ENCODE data around the gene TP53TG3D.

DNA sequence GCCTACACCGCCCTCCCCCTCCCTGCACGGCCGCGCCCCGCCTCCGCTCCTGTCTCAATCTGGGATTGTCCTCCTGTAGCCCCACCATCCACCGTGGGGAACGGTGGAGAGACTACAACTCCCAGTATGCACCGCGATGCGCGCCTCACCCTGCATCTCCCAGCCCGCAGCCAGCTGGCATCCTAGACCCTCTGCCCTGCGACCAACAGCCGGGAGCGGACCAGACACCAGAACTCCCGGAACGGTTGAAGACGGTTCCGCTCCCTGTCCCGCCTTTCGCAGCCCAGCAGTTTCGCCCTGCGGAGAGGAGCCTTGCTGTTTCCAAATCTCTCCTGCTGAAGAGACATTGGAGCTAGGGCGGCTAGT, at the start of gene TP53TG3D:
Gene TP53TG3D, plus strand, starts transcription at position 69 of the 366 bp plus-strand sequence.
- PRO-cap = no peak

GRCh38 chr16:32253959-32254311, 849 bp downstream of the TP53TG3D start:
- PRO-cap = no peak

GRCh38 chr16:46569031-46569363, 52.2 kb downstream of the SHCBP1 start:
- PRO-cap = no peak

GRCh38 chr16:46690512-46691258, 1.2 kb downstream of the ORC6 start:
- PRO-cap = no peak

- PRO-cap = no peak
Measured at GRCh38 chr16:46829784-46830268, 1.2 kb downstream of the C16orf87 start.

- PRO-cap = no peak
Measured at GRCh38 chr16:46843862-46844392, 12.9 kb upstream of the C16orf87 start.

GRCh38 chr16:46889926-46890319, 5.8 kb downstream of the GPT2 start:
- PRO-cap = no peak

DNA sequence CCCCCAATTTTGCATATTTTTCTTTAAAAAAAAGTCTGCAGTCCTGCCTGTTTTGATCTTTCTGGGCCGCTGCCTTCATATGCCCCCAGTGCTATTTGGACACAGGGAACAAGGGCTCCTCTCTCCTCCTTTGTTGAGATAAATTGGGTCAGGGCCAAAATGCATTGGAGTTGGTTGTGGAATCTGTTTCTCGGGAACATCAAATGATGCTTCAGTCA, 26.9 kb downstream of the GPT2 start:
- PRO-cap = no peak

DNA sequence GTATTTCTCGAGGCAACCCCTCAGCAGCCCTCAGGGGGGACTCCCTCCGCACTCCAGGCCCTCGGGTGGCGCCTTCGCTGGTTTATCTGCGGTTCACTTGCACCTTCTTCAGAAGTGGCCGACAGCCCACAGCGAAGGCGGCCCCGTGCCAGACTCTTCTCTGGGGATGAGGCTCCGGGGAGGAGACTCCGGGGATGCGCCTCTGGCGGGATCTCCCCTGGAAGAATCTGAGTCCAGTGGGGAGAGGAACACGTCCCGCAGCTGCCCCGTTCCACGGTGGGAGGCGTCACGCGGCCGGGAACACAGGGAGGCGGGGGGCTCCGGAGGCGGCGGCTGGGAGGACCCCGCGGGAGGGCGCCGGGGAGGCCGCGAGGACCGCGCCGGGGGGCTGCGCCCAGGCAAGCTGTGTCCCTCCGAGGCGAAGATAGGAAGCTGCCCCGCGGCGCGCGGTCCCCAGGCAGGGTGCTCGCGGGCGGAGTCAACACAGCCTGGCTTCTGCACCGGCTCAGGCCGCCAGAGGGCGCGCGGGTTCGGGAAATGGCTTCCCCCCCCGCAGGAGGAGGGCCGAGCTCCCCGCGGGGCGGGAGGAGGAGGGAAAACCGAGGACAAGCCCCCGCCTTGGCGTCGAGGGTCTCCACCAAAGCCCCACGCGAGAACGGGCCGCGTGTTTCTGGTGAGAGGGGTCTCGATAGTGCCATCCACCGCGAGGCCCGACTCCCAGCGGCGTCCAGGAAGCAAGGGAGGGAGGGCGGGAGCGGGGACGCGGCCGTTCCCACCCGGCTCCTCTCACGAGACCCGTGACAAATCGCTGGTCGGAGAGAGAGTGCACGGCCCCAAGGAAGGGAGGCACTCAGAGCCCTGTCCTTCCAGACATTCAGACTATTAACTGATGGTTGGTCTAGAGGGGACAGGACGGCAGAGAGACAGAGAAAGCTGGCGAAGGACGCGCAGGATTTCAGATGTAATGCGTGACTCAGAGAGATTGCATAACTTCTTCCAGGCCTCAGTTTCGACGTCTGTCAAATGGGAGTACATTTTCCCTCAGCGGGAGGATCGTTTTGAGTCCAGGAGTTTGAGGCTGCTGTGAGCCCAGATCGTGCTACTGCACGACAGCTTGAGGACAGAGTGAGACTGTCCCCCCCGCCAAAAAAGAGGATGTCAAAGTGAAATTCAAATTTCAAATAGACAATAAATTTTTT, 64.4 kb upstream of the DNAJA2 start:
- PRO-cap = no peak

DNA sequence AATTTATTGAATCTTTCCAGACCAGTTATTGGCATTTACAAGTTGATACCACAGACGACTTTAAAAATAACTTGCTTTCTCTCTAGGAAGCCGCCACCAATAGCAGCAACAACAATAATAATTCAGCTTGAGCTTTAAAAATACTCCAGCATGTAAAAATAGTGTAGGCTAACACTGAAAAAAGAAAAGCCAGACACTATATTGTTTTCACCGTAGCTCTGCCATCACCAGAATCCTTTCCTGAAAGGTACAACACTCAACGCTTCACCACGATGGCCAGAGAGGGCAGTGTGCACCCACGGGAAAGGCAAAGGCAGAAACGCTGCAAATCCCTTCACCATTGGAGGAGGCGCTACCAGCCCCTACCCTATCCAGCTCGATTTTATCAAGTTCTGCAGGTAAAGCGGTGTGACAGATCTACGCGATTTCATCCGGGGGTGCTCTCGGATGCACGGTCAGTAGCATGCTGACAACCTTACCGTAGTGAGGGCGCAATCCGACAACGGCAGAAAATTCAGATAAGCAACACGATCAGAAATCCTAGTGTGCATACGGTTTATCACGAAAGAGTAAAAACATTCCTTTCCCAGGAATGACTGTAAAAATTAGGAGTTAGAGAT, 2.1 kb downstream of the NETO2 start:
- PRO-cap = bidirectional peak, plus-strand start at position 422 of the sequence, minus-strand start at position 242 of the sequence

DNA sequence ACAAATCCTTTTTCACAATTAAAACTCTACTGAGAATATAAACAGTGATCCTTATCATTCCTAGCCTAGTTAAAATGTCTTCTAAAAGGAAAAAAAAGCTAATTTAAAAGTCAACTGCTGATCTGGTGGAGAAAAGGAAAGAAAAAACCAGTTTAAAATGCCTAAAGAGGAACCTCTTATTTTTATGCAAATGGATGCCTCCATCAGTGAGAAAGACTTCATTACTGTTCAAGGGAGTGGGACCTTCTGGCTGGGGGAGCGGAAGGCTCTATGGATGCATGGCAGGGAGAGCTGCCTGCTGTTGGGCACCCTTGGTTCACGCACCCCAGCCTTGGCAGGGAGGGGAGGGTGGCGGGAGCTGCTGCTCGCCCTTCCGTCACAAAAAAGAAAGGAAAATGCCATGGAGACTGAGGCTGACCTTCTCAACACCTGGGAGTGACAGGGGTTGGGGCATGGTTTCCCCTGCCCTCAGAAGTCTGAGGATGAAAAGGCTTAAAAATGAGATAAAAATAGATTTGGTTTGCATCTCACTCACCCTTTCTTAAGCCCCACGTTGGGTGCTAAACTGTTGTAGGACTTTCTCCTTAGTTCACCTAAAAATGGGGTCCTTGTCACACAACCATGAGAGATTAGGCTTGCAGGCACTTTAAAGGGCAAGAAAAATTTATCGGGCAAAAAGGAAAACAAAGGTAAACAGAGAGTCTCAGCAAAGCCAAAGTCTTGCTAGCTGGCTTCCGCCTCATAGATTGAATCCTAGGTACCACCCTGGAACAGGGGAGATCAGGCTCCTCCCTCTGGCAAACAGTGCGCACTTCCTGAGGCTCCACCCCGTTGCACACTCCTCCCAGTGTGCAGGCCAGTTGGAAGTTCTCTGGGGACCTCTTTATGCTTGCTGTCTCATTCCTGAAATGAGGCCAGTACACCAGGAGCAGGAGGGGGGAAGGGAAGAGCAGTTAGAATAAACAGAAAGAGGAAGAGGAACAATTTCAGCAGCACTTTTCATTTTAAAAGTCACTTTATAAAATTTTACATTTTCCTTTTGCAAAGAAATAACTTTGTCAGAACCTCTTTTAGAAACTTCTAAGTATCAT, 31.5 kb downstream of the PHKB start:
- PRO-cap = bidirectional peak, plus-strand start at position 859 of the sequence, minus-strand start at position 748 of the sequence

GRCh38 chr16:47574700-47575062, 113.5 kb downstream of the PHKB start:
- PRO-cap = no peak

DNA sequence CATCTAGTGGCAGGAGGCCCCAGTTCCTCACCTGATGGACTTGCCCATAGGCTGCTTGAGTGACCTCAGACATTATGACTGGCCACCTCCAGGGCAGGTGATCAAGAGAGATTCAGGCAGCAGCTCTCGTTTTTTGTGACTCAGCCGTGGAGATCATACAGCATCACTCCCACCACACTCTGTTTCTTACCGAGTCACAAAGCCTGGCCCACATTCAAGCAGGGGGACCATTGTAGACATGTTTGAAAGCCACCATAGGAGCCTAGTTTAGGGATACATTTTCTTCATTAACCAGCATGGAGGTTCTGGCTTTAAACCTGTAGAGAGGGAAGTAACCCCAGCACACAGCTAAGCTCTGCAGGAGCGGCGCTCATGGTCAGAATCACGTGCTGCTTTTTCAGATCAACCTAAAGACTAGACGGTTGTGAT, 34.4 kb downstream of the SIAH1 start:
- PRO-cap = no peak

DNA sequence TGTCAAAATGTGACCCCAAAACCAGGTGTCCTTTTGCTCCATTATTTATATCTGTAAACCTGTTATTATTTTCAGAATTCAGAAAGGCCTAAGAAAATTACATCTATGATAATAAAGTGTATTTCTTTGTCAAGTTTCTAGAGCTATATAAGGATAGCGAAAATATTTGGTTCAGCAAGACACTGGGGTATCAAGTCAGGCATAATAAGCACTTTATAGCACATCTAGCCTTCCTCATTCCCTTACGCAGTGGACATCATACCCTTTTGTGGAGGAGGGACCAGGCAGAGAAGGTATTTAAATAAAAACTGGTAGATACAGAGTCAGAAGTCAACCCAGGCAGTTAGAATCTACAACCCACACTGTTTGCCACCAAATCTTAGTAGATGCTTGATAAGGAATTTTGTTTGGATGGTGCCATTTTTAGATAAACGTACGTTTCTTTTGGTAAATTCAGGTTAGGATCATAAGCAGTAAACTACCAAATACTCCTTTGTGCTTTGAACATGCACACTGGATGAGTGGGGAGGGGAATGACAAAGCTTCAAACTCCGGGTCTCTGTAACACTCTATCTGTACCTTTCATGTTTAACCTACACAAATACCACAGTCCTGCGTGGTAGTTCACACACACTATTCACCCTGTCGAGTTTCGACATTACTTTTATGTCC, 28.2 kb downstream of the SIAH1 start:
- PRO-cap = no peak

- PRO-cap = no peak
Measured at GRCh38 chr16:48479957-48480382, 94.8 kb upstream of the SIAH1 start.

DNA sequence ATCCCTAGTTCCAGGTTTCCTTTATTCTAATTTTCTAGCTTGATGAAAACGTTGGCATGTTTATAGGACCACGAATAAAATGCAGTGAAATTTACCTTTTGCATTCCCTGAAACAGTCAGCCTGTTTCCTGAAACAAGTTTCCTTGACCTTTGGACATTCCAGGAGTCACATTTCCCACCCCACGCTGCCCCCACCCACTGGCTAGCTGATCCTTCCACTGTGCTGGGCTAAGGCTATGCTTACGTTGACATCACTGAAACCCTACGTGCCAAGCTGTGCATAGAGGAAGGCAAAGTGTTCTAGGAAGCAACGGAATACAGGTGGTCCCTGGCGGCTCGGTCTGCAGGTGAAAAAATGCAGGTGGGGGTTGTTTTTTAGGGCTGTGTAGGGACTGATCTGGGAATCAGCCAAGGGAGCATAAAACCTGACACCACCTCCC, 83.9 kb downstream of the N4BP1 start:
- PRO-cap = no peak

DNA sequence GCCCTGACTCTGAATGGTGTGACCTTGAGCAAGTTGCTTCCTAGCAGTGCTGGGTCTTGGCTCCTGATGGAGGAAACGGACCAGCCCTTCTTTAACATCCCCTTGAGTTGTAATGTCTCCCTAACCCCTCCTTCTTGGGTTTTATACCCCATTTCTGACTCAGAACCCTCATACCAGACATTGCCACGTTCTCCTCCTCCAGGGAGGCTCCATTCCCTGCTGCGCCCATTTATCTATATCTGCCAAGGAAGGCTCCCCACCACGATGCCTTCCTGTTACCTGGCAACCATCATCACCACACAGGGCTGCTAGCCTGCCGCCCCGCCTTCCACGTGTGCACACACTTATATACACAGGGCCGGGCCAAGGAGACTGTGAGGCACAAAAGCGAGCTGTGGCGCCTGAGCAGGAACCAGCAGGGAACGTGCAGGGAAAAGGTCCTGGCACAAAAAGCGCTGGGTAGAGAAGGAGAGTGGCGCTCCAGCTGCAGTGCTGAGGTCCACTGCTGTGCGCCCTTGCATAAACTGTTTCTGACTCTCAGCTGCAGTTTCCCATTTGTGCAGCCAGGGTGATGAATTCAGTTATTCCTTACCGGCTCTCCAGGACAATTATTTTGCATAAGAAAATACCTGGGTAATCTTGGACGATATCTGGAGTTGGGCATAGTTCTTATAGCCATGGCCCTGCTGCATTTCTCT, 261.8 kb downstream of the CBLN1 start:
- PRO-cap = no peak

DNA sequence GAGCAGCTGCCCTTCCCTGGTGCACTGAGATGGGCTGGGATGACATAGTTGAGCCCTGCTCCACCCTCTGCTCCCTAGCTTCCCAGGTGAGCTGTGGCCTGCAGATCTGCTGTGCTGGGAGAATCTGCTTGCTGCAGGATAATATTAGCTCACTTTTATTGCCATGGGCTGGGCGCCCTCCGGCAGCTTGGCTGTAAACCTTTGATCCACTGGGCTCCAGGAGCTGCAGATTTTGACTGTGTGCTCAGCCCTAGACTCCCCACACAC, 101.8 kb downstream of the CBLN1 start:
- PRO-cap = no peak

GRCh38 chr16:49696344-49696837, 159.5 kb downstream of the ZNF423 start:
- PRO-cap = no peak

DNA sequence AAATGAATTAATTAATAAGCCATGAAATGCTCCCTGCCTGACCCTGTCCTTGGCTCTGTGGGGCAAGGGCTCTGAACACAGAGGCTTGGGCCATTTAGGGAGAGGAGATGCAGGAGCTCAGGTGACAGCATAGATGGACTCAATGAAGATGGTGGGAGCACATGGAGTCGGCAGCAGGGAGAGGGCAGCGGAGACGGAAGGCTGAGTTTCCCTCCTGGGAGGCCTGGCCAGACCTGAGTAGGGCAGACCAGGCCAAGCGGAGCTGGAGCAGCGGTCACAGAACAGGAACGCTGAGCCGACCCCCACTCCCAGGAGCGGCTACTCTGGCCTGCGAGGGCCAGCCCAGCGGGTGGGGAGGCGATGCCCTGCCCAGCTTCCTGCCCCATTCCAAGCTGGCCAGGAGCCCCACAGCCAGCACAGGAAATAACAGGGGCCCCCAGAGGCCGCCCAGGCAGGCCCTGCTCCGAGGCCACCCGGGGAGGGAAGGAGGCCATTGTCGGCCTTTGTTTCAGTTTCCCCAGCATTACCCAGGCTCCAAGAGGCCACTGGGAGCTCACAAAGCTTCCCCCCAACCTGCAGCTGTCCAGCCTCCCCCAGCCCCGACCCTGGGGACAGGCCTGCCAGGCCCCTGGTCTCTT, 79.8 kb downstream of the ZNF423 start:
- PRO-cap = no peak

Data from colic lymph node (tissue), 1 donor.